Temporal lobe (tissue), 2 donors: ENCODE results near the gene PLPP4.

GRCh38 chr10:119597667-119597932 lies 836 bp upstream of the TIAL1 start:
- RAMPAGE, long total RNA, result no peak

- RAMPAGE, long total RNA, result no peak
Measured at GRCh38 chr10:119650737-119651324, 349 bp upstream of the BAG3 start.

- RAMPAGE, long total RNA, result no peak
Measured at GRCh38 chr10:119651941-119652463, 822 bp downstream of the BAG3 start.

DNA sequence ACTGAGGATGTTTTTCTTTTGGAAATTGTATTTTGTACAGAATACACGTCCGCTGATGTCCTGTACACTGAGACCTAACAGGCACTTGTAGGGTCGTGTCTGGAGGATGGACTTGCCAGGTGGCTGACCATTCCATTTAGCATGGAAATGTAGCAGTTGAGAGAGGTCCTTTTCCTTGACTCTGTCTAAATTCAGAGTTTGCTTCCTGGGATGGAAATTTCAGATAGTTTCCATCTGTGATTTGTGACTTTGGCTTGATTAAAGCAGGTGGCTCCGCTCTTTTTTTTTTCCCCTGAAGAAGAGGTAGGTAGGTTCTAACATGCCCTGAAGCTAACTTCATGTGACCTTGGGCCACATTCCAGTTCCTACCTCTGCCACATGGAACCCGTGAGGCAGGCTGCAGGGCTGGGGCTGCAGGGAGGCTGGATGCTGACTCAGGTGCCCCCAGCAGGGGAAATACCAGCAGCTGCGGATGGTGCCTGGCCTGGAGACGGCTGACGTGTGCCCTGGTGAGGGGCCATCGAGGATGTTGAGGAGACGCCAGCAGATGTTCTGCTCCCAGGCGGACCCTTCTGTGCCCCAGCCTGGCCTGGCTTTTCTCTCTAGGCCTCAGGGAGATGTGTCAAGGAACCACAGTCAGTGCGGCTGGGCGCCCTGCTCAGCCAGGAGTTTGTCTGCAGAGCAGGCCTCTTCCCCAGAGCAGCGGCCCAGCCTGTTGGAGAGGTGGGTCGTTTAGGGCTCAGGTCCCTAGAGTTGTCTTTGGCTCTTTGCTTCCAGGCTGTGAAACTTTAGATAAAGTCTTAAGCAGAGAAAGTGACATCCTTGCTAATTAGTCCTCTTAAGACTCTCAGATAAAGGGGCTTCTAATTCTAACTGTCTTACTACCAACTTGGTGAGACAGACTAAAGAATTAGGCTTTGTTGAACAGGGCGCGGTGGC lies 8.7 kb downstream of the BAG3 start:
- RAMPAGE, long total RNA, result no peak

- RAMPAGE, long total RNA, result no peak
Measured at GRCh38 chr10:119668272-119669042, 17.3 kb downstream of the BAG3 start.

- RAMPAGE, long total RNA, result no peak
Measured at GRCh38 chr10:119679951-119680432, 28.8 kb downstream of the BAG3 start.

GRCh38 chr10:119787876-119788282 lies 62.0 kb downstream of the INPP5F start:
- RAMPAGE, long total RNA, result no peak

DNA sequence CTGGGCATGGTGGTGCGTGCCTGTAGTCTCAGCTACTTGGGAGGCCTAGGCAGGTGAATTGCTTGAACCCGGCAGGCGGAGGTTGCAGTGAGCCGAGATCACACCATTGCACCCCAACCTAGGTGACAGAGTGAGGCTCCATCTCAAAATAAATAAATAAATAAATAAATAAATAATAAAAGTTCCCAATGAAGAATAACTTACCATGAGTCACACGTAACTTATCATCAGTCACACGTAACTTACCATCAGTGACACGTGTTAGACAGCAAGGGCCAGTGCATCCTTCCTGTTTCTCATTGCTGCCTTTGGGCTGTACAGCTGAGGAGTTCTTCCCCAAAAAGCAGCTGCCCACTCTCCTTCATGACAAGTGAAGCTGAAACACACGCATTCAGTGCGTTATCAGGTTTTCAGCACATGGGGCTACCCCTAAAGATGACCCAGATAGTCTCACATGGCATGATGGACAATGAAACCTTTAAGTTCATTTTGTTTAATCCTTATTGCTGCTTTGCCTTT lies 58.3 kb downstream of the MCMBP start:
- RAMPAGE, long total RNA, result no peak

GRCh38 chr10:120456707-120457551 lies at the start of gene PLPP4:
Gene PLPP4, plus strand, starts transcription at chr10:120457227.
- RAMPAGE, long total RNA, result no peak

GRCh38 chr10:121043434-121044095 lies 192.4 kb downstream of the WDR11 start:
- RAMPAGE, long total RNA, result no peak

DNA sequence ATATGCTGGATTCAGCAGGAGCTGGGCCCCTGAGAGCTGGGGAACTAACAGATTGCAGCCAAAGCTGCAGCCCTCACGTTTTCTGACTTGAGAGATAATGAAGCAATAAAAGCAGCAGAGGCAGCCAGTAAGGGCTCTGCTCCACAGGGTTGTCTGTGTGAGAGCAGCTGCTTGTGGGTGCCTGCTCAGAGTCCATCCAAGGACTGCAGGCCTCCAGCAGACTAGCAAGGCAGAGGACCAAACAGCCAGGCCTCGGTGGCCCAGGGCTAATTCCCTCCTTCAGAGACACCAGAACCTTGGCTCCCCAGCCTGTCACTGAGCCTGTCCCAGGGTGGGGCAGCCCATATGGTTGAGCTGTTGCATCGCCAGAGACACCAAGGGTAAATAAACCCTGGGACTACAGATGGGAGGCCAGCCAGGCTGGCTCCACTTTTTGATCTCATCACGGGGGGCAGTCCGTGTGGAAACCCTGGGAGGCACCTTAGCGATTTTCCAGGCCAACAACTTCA lies 229.2 kb downstream of the WDR11 start:
- RAMPAGE, long total RNA, result no peak

DNA sequence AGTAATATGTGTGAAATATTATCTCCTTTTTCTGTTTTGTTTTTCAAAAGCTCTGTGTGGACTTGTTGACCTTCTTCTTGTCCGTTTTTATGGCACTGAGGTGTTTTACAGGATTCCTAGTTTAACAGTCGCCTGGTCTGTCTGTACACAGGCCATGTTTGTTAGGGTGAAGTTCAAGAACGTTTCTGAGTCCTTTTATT lies 18.4 kb downstream of the TACC2 start:
- RAMPAGE, long total RNA, result no peak

DNA sequence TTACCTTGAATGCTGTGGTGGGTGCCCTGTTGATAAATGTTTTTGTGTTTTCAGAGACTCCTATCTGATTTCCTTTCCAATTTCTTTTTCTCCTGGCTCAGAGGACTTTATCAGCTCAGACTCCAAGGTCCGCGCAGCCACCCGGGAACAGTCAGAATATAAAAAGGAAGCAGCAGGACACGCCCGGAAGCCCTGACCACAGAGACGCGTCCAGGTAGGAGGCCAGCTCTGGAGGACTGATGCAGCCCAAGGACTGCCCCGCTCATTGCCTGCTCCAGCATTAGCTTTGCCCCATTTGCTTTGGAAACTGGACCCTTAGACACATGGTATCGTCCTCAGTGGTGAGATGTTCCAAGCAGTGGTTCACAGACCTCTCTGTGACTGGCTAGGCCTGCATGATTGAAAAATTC lies 61.4 kb downstream of the TACC2 start:
- RAMPAGE, long total RNA, result no peak

DNA sequence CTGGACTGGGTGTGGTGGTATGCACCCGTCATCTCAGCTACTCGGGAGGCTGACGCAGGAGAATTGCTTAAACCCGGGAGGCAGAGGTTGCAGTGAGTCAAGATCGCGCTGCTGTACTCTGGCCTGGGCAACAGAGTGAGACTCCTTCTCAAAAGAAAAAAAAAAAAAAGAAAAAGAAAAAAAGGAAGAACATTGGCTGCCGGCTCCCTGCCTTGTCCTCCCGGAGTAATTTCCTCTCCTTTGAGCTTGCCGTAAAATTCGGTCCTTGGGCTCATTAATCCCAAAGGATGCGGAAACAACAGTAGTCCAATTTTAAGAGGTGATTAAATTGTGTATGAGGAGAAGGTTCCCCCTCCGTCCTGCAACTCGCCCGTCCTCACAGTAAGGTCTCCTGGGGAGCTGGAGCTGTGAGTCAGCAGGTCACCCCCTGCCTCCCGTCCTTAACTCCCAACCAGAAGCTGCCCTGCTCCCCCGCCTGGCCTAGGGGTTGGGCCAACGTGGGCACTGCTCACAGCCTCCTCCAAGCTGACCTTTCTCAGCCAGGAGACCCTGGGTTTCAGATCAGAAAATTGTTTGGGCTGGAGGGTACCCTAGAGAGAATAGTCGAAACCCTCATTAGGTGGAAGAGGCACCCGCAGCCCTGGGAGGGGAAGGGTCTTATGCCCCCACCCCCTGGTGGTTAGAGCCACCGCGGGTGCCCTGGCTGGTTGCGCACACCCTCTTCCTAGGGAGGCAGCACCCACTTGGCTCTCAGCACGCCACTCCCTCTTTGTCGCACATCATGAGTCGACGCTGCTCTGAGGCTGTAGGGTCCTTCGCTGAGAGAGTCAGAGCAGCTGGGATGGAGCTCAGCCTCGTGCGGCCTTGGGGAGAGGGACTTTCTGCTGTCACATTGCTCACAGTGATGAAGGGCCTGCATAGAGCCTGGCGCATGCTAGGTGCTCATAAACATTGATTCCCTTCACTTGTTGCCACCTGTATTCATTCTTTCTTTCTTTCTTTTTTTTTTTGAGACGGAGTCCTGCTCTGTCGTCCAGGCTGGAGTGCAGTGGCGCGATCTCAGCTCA lies 131.1 kb downstream of the TACC2 start:
- RAMPAGE, long total RNA, result no peak

DNA sequence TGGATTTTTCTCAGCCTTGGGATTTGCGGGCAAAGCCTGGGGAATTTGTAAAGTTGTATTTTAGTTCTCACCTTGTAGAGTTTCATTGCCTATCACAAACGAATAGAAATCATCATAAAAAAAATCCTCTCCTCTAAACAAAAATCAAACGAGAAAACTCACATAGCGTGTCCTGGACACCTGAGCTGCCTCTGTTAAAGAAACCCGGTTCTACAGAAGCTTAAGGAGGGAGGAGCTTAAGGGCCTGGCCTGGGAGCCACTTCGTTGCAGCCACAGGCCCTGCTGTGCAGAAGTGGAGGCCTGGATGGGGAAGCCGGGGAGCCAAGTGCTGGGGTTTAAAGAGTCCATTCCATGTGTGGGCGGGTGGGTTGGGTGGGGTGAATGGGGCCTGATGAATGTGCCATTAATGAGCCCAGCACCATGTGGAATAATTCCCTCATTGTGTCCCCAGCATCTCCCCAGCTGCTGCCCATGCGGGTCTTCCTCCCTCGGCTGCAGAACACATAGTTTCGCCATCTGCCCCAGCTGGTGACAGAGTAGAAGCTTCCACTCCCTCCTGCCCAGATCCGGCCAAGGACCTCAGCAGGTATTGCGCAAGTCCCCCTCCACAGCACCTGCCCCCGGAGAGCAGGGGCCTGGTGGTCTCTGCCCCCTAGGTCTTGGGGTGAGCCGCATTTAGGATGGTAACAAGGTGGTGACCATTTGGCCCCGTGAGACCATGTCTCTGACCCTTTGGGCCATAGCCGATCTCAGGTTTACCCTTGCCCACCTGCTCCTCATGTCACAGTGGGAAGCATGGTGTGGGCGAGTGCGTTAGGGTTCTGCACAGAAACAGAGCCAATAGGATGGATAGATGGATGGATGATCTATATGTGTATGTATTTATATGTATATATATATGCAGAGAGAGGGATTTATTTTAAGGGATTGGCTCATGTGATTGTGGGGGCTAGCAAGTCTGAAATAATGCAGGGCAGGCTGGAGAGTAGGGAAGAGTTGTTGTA lies 127.7 kb upstream of the BTBD16 start:
- RAMPAGE, long total RNA, result no peak

DNA sequence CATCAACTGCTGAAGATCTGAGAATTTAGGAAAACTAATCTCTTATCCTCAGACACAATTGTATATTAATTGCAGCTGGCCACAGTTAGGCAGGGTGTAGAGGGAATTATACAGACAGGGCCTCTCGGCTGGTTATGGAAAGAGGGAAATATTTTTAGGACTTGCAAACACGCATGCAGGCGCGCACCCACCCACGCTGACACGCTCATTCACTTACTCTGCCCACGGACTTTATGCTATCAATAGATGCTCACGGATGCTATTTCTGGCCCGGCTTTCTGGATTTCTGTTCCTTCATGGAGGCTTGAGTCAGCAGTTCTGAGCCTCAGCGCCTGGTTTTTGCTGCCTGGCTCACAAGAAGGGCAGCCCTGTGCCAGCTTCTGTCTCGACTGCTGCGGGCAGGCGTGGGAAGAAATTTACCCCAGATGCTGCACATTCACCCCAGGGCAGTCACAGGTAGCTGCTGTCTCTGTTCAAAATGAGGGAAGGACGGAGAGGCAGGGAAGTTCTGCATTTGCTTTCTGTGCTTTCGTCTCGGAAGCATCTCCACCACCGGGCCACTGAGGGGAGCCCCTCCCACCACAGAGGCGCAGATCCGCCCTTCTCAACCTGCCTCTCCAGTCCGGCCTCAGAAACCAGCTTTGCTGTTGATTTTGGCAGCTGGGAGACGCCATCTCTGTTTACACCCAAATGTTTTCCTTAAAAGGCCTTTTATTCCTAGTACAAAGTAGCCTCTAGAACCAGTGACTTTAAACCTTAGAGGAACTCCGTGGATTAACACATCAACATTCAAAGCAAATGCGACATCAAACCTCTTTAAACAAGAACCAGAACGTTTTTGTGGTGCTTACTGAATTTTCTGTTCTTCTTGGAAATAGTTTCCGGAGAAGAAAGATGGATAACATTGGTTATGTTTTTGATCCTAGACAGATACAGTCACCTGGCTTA lies 116.2 kb upstream of the BTBD16 start:
- RAMPAGE, long total RNA, result no peak

- RAMPAGE, long total RNA, result no peak
Measured at GRCh38 chr10:122172412-122172934, 98.6 kb upstream of the BTBD16 start.

GRCh38 chr10:122307548-122308782 lies 36.9 kb downstream of the BTBD16 start:
- RAMPAGE, long total RNA, result no peak

GRCh38 chr10:122324466-122324840 lies 50.1 kb upstream of the PLEKHA1 start:
- RAMPAGE, long total RNA, result no peak

DNA sequence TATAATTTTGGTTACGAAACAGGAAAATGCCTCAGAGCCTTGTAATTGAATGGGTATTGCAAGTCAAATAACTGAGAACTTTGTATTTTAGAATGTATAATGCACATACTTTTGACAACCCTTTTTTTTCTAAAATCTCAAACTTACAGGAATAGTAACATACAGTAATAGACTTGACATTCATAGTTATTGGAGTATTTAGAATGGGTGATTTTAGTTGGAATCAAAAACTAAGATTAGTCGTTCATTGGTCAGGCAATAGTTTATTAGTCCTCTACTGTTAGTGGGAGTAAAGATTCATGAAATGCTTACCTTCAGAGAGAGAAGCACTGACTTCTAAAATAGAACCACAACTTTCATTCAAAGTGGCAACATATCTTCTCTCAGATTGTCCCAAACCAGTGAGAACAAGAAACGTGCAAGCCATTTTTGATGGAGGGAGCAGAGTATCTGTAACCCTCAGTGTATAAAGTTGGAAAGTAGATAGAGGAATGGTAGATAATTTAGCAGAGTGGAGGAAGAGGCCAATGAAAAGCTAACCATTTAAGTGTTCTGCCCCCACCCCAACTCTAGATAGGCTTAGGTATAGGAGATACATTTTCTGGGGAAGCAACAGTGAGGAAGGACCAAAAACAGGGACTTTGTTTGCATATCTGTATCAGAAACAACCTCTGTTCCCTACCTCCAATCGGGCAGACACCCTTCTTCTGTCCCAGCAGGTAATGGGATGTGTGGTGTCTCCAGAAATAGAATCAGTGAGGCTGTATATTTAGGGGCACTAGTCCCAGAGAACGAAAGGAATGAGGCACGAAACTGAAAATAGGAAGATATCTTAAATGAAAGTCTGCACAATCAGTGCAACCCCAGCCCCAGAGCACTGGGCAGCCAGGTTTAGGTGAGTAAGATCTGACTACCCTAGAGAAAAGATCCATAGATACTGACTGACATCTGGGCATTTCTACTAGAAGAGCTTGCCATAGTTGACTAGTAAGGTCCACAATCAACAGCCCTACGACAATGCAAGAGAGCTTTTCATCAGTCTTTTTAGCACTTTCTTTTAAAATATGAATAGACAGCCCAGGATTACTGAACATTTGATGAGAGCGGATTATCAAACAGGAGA lies 27.9 kb downstream of the PLEKHA1 start:
- RAMPAGE, long total RNA, result no peak